Measurements from ENCODE around the gene CREBZF.

DNA sequence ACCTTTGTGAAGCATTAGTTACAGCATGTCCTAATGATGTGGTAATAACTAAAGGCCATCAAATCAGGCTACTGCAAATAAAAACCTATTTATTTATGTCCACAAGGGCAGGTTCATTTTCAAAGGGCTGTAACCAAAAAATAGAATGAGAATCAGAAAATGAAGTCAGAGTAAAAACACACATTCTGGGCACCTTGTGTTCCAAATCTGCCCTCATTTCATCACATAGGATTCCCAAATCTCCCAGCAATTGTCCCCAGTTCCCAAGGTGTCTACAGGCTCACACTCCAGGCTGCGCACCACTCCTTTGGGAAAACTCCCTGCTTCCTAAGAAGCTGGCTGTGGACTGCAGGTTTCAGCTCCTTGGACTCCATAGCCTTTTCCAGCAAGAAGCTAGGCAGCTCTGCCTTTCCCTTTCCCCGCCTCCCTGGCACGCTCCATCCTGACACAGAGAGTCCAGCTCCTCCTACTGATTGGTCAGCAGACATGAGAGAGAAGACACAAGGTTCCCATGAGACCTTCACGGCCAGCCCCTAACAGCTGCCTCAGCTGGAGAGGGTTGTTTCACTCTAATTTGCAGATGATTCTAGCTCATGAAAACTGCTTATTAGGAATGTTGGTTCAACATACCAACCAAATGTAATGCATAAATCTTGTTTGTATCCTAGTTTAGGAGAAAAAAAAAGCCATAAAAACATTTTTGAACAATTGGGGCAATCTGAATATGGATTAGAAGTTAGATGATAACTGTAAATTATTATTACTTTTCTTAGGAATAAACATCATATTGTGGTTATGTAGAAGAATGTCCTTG lies 27.6 kb downstream of the TENM4 start:
- PRO-cap, 3 experiments = no peak in any of the 3 experiments
- RAMPAGE, long total RNA = no peak

GRCh38 chr11:79580684-79581167 lies 139.9 kb upstream of the TENM4 start:
- PRO-cap, 3 experiments = no peak in any of the 3 experiments
- RAMPAGE, long total RNA = no peak

- PRO-cap, 3 experiments = no peak in any of the 3 experiments
- RAMPAGE, long total RNA = no peak
These were observed 1.6 kb downstream of the PRCP start for GRCh38 chr11:82898635-82898996.

GRCh38 chr11:82955680-82956514 lies 54.4 kb downstream of the DDIAS start:
- PRO-cap, 3 experiments = no peak in any of the 3 experiments
- RAMPAGE, long total RNA = no peak

GRCh38 chr11:82992274-82992676 lies 79.4 kb downstream of the RAB30 start:
- PRO-cap, 3 experiments = no peak in any of the 3 experiments
- RAMPAGE, long total RNA = no peak

DNA sequence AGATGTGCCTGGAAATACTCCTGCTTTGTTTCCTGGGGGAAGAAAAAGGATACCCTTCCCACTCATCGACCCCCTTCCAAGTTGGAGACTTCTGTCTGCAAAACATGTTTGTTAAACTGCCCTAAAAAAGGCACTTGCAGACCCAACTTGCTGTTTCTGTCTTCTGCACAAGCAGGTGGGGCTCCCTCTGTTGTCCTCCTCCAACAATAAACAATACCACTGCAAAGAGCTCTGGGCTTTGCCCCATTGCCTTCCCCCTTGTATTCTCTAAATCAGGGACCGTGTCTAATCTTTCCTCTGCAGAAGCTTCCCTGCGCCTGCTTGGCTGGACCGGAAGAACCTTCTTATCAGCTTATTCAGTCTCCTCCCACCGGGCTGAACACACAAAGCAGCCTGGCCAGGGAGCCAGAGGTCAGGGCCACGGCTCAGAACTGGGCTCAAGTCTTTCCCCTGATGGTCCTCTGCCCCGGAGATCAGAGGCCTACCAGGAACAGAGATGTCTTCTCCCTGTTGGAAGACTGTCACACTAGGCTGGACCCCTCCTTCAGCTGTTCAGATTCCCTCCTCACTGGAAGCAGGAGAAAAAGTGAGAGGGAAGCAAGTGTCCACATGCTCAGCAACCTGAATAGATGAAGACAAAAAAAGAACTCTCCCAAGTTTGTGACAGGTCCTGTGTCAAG lies 63.8 kb downstream of the RAB30 start:
- PRO-cap, 3 experiments = no peak in any of the 3 experiments
- RAMPAGE, long total RNA = no peak

GRCh38 chr11:83070725-83070933 lies 1.1 kb downstream of the RAB30 start:
- PRO-cap, 3 experiments = no peak in any of the 3 experiments
- RAMPAGE, long total RNA = no peak

- PRO-cap, 3 experiments = no peak in any of the 3 experiments
- RAMPAGE, long total RNA = no peak
These were observed 24.6 kb upstream of the PCF11 start for GRCh38 chr11:83132320-83132744.

GRCh38 chr11:83158297-83158609 lies 1.3 kb downstream of the PCF11 start:
- PRO-cap, 3 experiments = no peak in any of the 3 experiments
- RAMPAGE, long total RNA = no peak

GRCh38 chr11:83285151-83286234 lies 674 bp downstream of the CCDC90B start:
- PRO-cap, 3 experiments = peak in 3 of 3 experiments; most common plus-strand start chr11:83286098 (in 1); most common minus-strand start chr11:83285988 (in 3)
- RAMPAGE, long total RNA = start-site peak on the minus strand at chr11:83285938-83285991, 2,094 and 2,910 reads in 2 replicates

DNA sequence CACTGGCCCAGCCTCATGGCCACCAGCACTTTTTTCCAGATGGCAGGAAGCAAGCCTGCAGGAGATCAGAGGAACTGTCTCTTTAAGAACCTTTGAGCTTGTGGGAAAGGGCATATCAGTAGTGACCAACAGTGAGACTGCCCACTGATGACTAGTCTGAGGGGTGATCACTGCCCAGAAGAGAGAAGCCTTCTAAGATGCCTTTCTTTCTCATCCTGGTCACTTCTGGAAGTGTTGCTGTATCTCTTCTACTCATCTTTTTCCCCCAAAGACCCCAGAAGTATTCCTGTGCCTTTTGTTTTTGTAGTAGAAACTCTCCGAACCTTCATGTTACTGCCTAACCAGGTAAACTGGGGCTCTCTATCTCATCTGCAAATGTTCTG lies 125.1 kb upstream of the CCDC90B start:
- PRO-cap, 3 experiments = no peak in any of the 3 experiments
- RAMPAGE, long total RNA = no peak

GRCh38 chr11:83587440-83588170 lies 301.4 kb upstream of the CCDC90B start:
- PRO-cap, 3 experiments = no peak in any of the 3 experiments
- RAMPAGE, long total RNA = no peak

DNA sequence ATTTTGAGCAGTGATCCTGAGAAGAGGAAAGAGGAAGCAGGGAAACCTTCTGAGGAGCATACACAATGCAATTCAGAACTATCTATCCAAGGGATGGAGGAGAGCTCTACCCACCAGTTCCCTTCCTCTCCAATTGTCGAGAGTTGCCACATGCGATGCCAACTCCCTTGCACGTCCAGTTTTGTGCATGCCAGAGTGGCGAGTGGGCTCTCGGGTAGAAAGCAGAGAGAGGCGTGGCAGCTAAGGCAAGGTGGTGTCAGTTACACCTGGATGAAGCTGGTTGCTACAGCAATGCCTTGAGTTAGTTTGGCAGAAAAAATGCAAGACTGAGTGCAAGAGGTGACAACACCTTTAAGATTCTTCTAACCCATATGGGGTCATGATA lies 420.4 kb upstream of the CCDC90B start:
- PRO-cap, 3 experiments = no peak in any of the 3 experiments
- RAMPAGE, long total RNA = no peak

GRCh38 chr11:84720132-84720583 lies 907.0 kb downstream of the DLG2 start:
- PRO-cap, 3 experiments = peak in 1 of 3 experiments; most common plus-strand start chr11:84720438 (in 1); most common minus-strand start chr11:84720450 (in 1)
- RAMPAGE, long total RNA = no peak

GRCh38 chr11:85547293-85548067 lies 79.7 kb downstream of the DLG2 start:
- PRO-cap, 3 experiments = no peak in any of the 3 experiments
- RAMPAGE, long total RNA = no peak

DNA sequence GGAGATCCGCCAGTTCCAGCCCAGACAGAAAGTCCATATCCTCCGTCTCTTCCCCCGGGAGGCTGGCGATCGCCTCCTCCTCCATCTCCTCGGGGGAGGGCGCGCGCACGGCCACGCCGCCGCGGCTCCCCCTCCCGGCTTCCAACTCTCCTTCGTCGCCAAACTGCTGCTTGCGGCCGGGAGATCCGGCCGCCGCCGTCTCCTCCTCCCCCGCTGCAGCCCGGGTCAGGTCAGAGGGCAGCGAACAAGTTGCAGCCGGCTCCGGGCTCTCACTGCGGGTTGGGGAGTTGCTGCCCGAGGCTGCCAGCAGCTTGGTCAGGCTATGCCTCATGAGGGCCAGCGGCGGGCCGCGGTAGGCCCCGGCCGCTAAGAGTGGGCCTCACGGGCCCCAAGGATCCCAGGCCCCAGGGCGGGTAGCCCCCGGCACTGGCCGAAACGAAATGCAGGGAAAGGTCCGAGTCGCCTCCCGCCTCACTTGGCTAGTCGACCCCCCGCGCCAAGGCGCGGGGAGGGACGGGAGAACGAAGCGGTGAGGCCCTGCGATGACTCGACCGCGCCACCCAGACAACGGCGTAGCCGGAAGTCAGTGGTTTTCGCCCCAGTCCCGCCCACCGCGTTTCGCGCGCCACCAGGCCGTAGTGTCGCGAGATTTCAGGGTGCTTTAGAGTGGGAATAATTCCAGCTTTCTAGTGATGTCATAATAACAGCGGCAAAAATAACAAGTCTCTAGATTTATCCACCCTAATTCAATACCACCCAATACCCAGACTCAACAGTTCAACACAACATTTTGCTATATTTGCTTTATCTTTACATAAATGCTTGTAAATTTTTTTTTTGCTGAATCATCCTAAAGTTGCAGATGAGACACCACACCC lies at the start of gene CREBZF:
Gene CREBZF, minus strand, starts transcription at position 585 of the 878 bp plus-strand sequence.
- PRO-cap, 3 experiments = peak in 3 of 3 experiments; most common plus-strand start position 158 of the sequence (in 1); most common minus-strand start position 566 of the sequence (in 3)
- RAMPAGE, long total RNA = no peak

DNA sequence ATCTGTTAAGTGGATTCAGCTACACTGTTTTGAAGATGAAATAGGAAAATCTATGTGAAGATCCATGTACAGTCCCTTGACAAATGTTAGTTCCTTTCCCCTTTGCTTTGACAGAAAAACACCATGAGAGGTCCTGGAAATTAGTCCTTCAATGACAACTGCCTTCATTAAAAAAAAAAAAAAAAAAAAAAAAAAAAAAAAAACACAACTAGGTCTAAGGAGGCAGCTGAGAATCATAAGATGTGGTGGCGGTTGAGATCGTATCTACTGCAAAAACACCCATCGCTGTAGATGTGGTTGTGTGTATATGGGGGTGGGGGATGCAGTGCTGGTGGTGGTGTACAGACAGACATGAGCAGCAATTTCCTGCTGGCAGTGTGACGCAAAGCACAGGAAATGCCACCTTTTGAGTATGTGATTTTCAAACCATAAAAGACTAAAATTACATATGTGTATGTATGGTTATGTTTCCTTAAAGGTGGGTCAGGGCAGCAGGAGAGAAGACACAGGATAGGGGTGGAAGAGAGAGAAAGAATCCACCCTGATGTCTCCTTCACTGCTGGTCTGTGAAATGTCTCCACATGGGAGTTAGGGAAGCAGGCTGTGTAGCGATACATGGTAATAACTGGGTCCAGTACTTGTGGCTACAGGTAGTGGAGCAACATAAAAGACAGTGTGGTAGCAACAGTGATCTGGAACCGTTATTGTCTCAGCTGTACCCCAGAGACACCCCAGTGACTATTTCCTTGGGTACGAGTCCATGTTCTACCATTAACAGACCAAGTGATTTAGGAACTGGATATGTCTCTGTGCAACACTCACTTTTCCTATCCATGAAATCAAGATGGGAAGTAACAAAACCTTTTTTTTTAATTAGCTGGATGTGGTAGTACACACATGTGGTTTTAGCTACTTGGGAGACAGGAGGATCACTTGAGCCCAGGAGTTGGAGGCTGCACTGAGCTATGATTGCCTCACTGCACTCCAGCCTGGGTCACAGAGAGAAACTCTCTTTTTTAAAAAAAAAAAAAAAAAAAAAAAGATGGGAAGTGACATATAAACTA lies 57.9 kb downstream of the SYTL2 start:
- PRO-cap, 3 experiments = no peak in any of the 3 experiments
- RAMPAGE, long total RNA = no peak

- PRO-cap, 3 experiments = no peak in any of the 3 experiments
- RAMPAGE, long total RNA = no peak
These were observed 36.2 kb downstream of the SYTL2 start for GRCh38 chr11:85774622-85775279.

- PRO-cap, 3 experiments = no peak in any of the 3 experiments
- RAMPAGE, long total RNA = no peak
These were observed 1.8 kb downstream of the SYTL2 start for GRCh38 chr11:85809049-85809675.

DNA sequence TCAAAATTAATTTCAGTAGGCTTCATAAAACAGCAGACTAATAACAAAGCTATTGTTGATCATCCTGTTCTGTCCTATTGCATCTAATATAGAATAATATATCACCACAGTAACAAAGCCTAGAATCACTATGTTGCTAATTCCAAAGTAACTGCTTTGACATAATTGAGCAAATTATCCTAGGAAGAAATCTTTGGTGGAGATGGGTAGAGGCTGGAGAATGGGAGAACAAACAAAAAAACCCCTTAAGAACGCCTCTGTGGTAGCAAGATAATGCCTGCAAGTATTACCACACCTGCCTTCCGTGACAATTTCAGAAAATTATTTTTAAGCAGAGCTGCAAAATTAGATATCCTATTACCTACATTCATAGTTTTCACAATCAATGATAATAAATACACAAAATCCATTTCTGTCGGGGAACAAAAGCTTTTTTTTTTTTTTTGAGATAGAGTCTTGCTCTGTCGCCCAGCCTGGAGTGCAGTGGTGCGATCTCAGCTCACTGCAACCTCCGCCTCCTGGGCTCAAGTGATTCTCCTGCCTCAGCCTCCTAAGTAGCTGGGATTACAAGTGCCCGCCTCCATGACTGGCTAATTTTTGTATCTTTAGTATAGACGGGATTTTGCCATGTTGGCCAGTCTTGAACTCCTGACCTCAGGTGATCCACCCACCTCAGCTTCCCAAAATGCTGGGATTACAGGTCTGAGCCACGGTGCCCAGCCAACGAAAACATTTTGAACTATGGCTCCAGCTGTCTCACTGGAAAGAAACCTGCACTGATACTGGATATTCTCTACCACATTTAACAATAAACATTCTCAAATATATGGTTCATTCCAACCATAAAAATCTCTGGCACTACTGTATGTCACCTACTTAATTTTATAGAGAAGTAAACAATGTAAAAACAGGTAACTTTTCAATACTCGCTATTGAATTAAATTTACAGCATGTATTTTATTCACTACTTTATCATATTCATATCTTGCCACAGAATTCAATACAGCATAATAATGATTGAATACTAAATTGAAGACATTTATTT lies 58.7 kb downstream of the PICALM start:
- PRO-cap, 3 experiments = no peak in any of the 3 experiments
- RAMPAGE, long total RNA = no peak